Foreskin fibroblast (primary cell): ENCODE results near the genes FITM2, TTPAL and ADA.

DNA sequence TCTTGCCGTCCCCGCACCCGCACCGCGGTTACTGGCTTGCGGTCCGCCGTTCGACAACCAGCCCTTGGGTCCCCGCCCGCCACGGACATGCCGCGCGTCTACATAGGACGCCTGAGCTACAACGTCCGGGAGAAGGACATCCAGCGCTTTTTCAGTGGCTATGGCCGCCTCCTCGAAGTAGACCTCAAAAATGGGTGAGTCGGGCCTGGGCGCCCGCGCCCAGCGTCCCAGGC, 167 bp downstream of the SRSF6 start:
- RRBS: no CpG with 5 or more reads among the region's 26 CpGs

DNA sequence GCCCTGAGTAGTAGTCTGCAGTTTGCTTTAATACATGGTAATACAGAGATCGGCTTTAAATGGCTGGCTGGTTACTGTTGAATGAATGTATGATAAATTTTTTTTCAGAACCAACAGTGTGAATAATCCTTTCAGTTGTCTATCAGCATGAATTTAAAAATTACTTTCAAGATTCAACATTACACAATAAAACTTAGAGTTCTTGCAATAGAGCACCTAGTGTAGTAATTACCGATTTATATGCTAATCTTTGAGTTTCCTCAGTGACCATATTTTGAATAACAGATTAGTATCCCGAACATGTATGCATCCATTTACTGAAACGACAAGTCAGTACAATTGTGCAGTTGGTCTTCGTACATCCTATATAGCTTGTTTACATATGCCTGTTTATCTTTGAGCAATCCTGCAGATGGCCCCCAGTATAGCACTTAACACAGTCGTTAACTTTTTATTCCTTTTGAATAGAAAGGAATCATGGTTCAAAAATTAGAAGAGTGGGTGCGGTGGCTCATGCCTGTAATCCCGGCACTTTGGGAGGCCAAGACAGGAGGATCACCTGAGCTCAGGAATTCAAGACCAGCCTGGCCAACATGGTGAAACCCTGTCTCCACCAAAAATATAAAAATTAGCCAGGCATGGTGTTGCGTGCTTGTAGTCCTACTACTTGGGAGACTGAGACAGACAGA, 6.5 kb downstream of the SRSF6 start:
- RRBS: no CpG with 5 or more reads among the region's 9 CpGs

- RRBS: no CpG with 5 or more reads among the region's 7 CpGs
Measured at GRCh38 chr20:43863936-43864397, 50.7 kb upstream of the TOX2 start.

- RRBS: 1% methylated on average over 18 of the region's 40 CpGs
Measured at GRCh38 chr20:43915916-43916278, 1.2 kb downstream of the TOX2 start.

GRCh38 chr20:44177007-44177745, 9.8 kb downstream of the JPH2 start:
- RRBS: no CpG with 5 or more reads among the region's 17 CpGs

- RRBS: no CpG with 5 or more reads among the region's 4 CpGs
Measured at GRCh38 chr20:44195472-44196434, 8.8 kb upstream of the JPH2 start.

- RRBS: 2% methylated on average over 17 of the region's 49 CpGs
Measured at GRCh38 chr20:44311008-44311638, at the start of gene FITM2. FITM2 (minus strand) TSS chr20:44311202.

GRCh38 chr20:44402089-44403323, 47.0 kb downstream of the HNF4A start:
- RRBS: no CpG with 5 or more reads among the region's 25 CpGs

- RRBS: no CpG with 5 or more reads among the region's 7 CpGs
Measured at GRCh38 chr20:44425819-44426591, 49.7 kb upstream of the TTPAL start.

- RRBS: 12% methylated on average over 4 of the region's 16 CpGs
Measured at GRCh38 chr20:44467051-44467996, 8.3 kb upstream of the TTPAL start.

DNA sequence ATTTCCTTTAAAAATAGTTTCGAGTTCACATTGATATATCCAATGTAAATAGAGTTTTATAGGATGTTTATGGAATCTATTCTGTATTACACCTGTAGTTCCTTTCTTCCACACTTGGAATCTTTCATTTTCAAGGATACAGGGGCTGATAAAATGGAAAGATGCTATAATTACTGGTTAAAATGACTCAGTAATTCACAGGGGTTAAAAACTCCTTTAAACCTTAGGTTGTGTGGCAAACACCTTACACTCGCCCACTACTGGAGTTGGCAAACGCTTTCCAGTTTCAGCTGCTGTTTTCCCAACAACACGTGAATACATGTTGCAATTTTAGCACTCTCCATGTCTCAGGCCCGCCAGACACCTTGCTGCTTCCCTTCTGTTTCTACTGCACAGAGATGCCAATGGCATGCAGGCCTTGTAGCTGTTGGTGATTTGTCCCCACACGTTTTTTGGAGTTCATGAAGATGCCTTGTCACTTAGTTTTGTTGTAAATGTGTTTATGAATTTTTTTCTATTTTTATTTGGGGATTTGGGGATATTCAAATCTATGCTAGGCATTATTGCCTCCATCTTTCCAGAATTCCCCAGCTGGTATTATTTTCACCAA, 5.4 kb upstream of the TTPAL start:
- RRBS: no CpG with 5 or more reads among the region's 6 CpGs

GRCh38 chr20:44471281-44471987, 4.2 kb upstream of the TTPAL start:
- RRBS: no CpG with 5 or more reads among the region's 9 CpGs

DNA sequence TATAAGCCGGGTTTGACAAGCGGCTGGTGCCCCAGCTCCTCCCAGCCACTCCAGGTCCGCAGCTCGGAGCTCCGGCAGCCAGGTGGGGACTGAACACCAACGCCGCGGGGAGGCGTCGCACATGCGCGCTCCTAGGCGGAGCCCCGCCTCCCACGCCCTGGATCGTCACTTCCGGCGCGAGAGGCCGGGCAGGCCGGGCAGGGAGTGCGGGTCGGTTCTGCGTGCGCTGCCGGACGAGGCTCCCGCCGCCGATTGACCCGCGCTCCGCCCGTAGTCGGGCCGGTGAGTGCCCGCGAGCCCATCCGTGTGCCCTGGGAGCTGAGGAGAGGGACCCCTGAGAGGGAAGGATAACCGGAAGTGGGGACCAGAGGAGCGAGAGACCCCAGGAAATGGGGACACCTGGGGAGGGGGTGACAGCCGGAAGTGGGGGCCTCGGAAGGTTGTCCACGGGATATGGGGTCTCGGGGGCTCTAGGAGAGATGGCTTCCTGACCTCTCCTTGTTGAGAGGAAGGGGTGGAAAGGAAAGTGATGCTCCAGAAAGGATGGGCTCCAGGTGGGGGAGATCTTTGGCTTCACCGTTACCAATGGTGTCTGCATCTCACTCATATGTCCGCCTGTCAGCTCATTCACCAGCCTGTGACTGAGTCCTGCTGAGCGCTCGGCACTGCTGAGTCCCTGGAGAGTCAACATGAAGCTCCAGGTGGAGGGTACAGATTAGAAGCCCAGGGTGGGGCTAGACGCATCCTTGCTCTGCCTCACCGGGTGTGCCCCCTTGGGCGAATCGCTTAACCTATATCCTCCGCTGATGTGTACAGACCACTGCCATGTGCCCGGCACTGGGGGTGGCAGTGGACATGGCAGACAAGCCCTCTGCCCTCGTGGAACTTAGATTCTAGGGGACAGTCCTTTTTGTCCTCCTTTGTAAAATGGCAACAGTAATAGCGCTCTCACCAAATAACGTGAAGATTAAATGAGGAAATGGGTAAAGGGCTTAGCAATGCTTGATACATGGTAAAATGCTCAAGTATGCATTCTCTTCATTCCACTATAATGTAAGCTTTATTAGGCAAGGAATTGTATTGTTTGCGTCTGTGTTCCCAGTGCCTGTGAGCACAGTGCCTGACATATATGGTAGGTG, at the start of gene TTPAL:
TTPAL (plus strand) TSS at position 165 of the 1,139 bp plus-strand sequence.
- RRBS: 3% methylated on average over 39 of the region's 59 CpGs

DNA sequence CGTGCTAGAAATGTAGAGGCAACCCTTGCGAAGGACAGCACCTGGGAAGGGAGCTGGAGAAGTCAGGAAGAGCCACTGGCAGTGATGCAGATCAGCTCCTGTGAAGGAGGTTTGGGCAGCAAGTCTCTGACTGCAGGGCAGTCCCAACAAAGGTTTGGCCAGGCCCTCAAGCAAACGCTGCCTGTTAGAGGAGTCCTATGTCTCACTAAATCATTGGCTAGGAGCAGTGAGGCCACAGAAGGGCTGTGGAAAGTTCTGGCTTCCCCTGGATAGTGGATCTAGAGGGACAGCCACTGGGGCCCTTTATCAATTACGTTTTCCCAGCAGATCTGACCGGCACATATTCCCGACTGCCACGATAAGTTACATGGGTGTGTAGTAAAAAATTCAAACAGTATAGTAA, 2.5 kb downstream of the TTPAL start:
- RRBS: no CpG with 5 or more reads among the region's 7 CpGs

DNA sequence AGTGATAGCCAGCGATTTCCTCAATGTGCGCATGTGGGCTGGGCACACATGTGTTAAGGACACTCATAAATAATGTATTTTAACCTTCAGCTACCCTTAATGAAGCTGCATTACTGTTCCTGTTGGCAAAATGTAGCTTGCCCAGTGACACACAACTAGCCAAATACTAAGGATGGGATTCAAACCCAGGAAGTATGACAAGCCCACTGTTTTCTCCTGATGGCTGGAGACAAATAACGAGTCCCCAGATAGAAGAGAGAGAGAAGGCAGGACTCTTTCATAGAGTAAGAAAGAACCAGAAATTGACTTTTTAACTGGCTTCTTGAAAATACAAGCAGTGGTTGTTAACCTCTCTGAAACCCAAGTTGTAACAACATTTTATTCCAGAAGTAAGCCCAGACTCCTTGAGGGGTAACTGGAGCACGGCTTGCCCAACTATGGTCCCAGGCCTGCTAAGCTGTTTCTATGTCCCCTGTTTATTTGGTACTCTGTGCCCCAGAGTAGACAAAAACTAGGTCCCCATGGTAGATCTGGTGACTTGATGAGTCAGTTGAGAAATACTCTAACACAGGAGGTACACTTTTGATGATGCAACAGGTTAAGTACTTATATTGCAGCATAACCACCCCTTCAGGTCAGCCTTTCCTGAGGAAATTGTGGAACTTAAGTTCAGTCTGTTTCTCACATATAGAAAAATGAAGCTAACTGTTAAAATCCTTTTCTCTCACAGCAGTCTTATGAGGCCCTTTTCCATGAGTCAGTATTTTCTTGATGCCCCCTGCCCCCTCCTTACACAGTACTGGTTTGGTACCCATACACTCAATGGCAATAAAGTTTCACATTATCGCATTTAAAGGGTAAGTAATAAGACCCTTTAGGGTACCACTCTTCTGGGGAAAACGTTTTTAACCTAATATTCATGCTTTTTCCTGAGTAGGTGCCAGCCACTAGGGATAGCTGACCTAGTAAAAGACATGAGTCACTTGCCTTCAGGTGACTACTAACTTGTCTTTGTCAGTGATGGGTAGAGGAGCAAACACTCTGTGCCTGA, 19.5 kb downstream of the TTPAL start:
- RRBS: no CpG with 5 or more reads among the region's 6 CpGs

DNA sequence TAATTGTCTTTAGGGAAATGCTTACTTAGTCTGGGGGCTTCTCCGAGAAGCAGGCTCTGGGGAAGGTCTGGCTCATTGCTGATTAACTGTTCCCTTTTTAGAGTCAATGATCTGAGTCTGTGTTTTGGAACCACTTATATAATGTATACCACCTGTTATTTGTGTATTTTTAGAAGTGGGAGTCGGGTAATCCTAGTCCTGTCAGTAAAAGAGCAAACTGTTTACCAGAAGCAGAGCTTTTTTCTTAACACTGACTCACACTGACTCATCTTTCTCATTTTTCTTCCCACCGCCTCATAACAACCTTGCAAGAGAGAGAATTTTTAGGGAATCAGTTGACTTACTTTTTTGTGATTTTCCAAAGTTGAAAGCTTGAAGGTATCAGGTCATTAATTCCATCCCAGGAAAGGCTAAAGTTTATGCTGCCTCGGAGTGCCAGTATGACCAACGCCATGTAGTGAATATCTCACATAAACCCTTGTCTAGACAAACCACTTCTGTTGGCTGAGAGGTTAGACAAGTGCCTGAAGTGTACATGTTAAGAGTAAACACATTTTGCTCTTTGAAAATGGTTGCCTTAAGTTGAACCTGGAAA, 29.4 kb upstream of the PKIG start:
- RRBS: no CpG with 5 or more reads among the region's 5 CpGs

- RRBS: no CpG with 5 or more reads among the region's 5 CpGs
Measured at GRCh38 chr20:44585419-44585993, 3.1 kb downstream of the PKIG start.

GRCh38 chr20:44618465-44618998, 33.0 kb downstream of the ADA start:
- RRBS: 91% methylated on average over 9 of the region's 12 CpGs

DNA sequence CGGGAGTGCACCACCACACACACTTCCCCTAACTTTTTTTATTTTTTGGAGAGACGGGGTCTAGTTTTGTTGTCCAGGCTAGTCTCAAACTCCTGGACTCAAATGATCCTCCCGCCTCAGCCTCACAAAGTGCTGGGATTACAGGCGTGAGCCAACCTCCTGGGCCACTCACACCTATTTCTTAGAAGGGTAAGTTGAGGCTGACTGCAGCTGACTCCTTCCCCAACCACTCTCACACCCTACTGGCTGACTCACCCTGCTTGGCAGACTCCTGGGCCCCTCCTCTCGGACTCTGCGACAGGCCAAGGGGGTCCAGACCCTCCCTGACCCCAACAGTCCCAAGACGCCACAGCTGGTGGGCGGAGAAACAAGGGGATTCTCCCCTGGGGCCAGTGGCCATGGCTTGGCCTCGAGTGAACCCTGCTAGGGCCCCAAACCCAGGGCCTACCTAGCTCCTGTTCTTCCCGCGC, 896 bp downstream of the ADA start:
- RRBS: no CpG with 5 or more reads among the region's 11 CpGs

DNA sequence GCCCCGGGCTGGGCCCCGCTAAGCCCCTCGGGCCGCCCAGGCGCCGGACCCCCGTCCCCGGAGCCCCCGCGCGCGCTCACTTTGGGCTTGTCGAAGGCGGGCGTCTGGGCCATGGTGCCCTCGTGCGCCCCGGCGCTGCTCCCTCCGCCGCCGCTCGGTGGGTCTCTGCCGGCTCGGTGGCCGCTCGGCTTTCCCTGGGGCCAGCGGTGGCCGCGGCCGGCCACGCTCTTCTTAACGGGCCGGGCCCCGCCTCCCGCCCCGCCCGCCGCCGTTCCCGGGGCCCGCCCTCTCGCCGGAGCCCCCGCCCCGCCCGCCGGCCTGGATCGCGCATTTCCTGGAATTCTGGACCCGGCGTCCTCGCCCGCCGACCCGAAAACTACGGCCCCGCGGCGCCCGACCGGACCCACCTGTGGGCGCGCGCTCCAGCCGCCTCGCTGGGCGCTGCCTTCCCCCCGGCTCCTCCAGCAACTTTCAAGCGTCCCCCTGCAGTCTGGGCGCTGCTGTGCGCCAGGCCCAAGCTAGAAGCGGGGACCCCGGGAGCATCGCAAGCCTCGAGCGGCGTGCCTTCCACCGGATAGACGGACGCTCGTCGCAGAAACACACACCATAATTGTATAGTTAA, at the start of gene ADA:
ADA (minus strand) TSS at position 205 of the 622 bp plus-strand sequence.
- RRBS: 2% methylated on average over 57 of the region's 83 CpGs